Zone of skin (tissue), 1 donor: ENCODE results near the genes IL20RA, OLIG3 and PBOV1.

- RRBS = no CpG with 5 or more reads among the region's 3 CpGs
These were observed 18.8 kb downstream of the MAP3K5 start for GRCh38 chr6:136773509-136773834.

- RRBS = no CpG with 5 or more reads among the region's 33 CpGs
These were observed at the start of gene IL20RA for GRCh38 chr6:137044829-137045460. Gene IL20RA, minus strand, starts transcription at chr6:137044965.

- RRBS = no CpG with 5 or more reads among the region's 4 CpGs
These were observed 13.4 kb upstream of the IFNGR1 start for GRCh38 chr6:137232521-137232997.

- RRBS = no CpG with 5 or more reads among the region's 2 CpGs
These were observed 116.2 kb downstream of the OLIG3 start for GRCh38 chr6:137378054-137378315.

- RRBS = no CpG with 5 or more reads among the region's 10 CpGs
These were observed at the start of gene OLIG3 for GRCh38 chr6:137494218-137494482. Gene OLIG3, minus strand, starts transcription at chr6:137494394.

DNA sequence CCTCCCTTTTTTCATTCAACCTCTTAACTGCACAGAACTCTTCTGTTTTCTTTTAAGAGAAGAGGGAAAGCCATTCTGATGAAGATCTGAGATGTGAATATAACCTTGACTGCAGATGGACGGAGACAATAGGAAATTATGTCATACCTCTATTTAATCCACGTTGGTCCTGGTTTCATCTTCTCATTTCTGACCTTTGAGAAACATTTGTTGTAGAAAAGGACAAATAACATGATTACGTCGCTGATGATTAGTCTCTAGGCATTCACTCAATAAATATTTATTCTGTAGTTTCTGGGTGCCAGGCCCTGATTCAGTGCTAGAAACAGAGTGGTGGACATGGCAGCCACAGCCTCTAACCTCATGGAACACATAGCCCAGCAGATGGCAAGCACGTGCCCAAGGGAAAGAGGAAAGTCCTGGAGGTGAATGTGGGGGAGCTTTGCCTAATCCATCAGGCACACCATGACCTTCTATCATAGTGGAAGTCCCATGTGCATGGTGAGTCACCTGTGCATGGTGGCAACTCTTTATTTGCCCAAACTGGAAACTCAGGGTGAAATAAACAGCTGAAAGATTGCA is 143.2 kb upstream of the TNFAIP3 start:
- RRBS = no CpG with 5 or more reads among the region's 5 CpGs

GRCh38 chr6:137868406-137868705 is 1.3 kb downstream of the TNFAIP3 start:
- RRBS = no CpG with 5 or more reads among the region's 1 CpG

GRCh38 chr6:138013851-138014502 is 93.2 kb downstream of the PERP start:
- RRBS = no CpG with 5 or more reads among the region's 2 CpGs

DNA sequence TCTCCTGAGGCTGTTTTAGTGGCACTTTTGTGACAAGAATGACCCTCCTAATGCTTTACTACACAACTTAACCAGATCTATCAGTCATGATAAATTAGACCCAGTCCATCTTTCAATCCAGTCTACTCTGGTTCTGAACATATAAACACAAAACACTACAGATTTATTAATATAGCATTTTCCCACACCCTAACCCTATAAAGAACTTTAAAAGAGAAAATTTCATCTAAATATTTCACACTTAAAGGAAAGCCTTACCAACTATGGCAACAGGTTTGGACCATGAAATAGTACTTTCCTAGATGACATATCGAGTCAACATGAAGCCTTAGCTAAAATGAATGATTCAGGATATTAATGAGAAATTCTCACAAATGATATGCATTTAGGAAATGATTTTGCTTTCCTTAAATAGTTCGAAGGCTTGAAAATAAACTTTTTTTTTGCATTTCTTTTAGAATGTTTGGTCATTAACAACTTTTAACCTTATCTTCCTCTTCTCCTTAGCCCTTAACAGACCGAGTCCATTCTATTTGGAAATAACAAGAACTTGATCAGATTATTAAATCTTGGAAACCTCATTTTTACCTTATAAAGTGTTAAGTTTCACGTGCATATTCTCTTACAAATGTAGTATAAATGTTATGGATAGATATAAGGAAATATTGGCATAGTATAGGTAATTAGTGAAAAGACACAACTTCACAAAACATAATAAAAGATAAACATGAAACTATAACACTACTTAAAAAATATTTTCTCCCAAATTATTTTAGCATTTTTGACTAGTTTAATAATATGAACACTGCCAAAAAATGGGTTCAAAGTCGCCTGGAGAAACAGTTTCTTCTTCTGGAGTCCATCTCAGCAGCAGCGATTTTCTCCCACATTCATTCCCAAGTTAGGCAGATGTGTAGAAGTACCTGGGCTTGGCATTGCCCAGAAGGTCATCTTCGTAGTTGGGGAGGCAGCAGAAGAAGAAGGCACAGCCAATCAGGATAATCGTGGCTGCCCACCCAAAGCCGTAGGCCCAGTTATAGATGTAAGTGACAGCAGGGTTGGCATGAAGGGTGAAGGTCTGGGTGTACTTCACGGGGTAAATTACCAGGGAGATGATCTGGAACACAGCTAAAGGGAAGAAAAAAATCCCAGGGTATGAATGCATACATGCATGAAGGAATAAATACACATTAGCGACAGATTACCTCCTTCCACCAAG is 15.7 kb downstream of the PERP start:
- RRBS = no CpG with 5 or more reads among the region's 11 CpGs

DNA sequence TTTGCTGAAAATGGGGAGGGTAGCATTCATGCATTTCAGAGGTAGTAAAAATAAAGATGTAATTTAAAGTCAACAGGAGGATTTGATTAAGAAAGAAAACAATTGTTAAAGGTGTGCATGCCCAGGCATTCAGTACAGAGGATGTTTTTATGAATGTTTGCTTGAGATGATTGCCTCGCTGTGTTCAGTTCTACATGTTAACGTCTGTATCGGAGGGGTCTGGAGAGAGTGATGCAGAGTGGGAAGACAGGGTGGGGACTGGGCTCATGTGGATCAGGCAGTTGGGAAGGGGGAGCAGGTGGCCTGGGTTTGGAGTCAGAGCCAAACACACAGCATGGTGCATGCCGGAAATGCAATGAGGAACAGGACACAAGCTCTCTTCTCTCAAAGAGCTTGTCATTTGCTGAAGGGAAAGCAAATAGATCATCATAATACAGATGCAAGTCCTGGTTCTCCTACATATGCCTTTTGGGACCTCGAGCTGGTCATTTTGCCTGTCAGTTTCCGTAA is 21.6 kb downstream of the ARFGEF3 start:
- RRBS = no CpG with 5 or more reads among the region's 6 CpGs

DNA sequence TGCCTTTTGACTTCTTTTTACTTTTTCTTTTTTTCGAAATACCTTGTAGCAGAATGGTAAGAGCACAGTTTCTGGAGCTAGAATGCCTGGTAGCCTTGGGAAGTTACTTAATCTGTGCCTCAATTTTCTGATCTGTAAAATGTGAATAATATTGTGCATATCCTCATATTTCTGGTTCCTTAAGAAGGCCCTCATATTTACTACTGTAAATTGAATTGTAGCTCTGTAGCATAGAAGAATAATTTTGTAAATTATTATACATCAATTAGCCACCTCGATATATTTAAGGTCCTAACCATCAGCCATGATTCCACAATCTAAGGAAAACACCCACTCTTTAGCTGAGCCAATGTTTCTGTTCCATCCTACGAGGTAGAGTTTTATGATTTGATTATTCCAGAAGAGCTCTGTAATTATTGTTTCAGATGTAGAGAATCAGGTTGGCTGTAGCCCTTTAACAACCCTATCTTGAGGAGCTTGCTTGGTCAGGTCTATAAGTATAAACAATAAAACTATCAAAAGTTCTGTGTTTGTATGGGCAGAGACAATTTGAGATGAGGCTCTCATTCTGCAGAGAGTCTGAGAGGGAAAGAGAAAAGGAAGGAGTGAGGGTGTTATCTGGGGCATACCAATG is at the start of gene PBOV1:
Gene PBOV1, minus strand, starts transcription at position 291 of the 634 bp plus-strand sequence.
- RRBS = no CpG with 5 or more reads among the region's 3 CpGs

GRCh38 chr6:138421527-138422152 is 17.6 kb downstream of the HEBP2 start:
- RRBS = no CpG with 5 or more reads among the region's 10 CpGs

GRCh38 chr6:138423248-138424113 is 19.5 kb downstream of the HEBP2 start:
- RRBS = 73% methylated on average over 3 of the region's 17 CpGs

DNA sequence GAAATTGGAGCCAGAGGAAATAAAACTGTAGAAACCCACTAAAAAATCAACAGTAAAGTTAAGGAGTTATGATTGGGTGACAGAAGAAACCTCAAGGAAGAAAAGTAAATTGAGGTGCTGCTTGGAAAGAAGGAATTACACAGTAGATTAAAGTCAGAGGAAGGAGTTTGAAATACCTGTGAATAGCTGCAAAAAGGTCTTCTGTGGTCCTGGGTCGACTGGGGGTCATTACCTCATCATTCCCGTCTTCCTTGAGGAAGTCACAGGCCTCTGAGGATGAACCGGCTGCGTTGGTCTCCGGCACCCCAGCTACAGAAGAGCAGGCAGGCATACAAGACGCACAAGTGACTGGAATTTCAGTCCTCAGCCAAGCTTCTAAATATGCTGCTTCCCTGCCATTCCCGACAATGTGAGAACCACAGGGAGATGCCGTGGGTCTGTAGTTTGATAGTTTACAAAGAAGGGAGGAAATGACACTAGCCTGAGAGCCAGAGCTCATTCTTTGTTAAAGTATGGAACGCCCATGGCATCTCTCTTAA is 25.6 kb downstream of the HEBP2 start:
- RRBS = no CpG with 5 or more reads among the region's 9 CpGs

DNA sequence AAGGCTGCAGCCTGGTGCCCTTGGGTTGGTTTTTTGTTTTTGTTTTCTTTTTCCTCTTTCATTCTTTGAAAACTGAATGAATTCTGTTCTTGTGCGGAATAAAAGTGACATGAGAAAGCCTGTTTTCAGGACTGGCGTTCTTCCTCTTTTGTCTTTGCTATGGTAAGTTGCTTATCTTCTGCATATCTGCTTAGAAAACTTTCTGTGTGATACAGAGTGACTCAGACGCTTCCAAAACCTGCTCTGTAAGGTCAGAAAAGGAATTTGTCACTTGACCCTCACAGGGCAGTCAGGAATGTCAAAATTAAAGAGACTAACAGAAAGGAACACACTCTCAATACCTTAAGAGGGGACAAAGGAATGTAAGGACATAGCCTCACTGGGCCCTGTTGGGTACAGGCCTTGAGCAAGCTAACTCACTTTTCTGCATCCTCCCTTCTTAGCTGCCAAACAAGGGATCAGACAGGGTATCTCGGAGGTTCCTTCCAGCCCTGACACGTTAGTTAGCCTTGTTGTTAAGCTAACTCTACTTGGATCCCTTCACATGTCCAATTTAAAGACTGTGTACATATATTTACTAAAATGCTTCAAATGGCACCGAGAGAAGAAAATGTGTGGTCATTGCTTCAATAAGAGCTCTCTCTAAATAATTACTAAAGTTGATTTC is 56.4 kb upstream of the NHSL1 start:
- RRBS = no CpG with 5 or more reads among the region's 6 CpGs

- RRBS = no CpG with 5 or more reads among the region's 2 CpGs
These were observed 73.1 kb downstream of the REPS1 start for GRCh38 chr6:138914894-138915386.

DNA sequence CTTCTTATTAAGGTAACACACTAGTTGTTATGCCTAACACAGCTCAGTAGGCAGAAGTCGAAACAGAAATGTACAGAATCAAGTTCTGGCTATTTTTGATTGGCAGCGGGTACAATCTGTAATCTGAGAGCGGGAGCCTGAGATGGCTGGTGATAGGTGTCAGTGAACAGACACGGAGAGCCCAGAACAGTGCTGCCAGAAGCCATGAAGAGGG is 11.5 kb downstream of the HECA start:
- RRBS = no CpG with 5 or more reads among the region's 4 CpGs

DNA sequence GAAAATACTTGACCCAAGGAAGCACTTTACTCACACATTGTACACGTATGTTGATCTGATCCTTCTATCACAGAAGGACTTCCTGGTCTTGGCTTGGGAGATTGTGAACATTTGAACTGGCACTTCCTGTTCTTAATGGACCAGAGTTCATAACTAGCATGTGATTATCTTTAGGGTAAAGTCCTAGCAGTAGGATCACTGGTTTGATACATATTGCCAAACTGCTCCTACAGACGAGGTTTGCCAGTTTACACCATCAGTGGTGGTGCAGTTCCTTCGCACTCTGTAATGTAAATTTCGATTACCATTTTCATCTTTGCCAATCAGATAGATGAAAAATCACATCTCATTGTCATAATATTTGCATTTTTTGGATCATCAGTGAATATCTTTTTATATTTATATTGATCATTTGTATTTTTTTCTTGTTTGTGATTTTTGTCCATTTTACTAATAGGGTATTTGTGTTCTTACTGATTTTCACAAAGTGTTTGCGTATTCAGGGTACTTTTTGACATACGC is 12.9 kb downstream of the HECA start:
- RRBS = no CpG with 5 or more reads among the region's 6 CpGs

- RRBS = no CpG with 5 or more reads among the region's 25 CpGs
These were observed 31.3 kb downstream of the HECA start for GRCh38 chr6:139166055-139166742.

DNA sequence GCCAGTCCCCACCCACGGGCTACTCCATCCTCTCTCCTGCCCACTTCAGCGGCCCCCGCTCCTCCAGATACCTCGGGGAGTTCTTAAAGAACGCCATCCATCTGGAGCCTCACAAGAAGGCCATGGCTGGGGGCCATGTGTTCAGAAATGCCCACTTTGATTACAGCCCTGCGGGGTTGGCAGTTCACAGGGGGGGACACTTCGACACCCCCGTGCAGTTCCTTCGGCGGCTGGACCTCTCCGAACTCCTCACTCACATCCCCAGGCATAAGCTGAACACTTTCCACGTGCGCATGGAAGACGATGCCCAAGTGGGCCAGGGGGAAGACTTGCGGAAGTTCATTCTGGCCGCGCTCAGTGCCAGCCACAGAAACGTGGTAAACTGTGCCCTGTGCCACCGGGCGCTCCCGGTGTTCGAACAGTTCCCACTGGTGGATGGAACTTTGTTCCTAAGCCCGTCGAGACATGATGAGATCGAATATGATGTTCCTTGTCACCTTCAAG is 32.0 kb downstream of the HECA start:
- RRBS = no CpG with 5 or more reads among the region's 25 CpGs